Metastatic Breast Carcinoma in the Ovary (tissue), 3 donors: ENCODE measurements around a stretch of chr1.

GRCh38 chr1:113449379-113450310 is 59.3 kb downstream of the MAGI3 start:
- PRO-cap, 3 experiments: no peak in any of the 3 experiments

DNA sequence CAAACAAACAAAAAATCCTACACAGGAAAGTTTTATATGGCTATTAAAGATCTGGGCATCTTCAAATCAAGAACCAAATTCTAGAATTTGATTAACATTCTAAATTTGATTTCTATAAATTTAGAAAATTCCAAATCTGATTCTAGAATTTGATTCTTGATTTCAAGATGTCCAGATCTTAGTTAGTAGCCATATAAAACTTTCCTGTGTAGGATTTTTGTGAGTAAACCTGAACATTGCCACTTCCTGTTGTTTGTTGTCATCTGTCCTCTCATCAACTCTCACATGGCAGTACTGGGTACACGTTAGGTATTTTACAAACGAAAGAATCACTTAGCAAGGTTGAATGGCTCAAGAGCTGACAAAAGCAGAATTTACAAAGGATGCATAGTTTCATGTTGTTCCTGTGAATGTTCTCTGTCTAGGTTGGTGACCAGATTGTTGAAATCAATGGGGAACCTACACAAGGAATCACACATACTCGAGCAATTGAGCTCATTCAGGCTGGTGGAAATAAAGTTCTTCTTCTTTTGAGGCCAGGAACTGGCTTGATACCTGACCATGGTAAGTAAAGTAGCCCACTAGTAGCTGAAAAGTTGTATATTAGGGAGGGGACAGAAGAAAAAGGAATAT is 78.4 kb downstream of the PHTF1 start:
- PRO-cap, 3 experiments: no peak in any of the 3 experiments

DNA sequence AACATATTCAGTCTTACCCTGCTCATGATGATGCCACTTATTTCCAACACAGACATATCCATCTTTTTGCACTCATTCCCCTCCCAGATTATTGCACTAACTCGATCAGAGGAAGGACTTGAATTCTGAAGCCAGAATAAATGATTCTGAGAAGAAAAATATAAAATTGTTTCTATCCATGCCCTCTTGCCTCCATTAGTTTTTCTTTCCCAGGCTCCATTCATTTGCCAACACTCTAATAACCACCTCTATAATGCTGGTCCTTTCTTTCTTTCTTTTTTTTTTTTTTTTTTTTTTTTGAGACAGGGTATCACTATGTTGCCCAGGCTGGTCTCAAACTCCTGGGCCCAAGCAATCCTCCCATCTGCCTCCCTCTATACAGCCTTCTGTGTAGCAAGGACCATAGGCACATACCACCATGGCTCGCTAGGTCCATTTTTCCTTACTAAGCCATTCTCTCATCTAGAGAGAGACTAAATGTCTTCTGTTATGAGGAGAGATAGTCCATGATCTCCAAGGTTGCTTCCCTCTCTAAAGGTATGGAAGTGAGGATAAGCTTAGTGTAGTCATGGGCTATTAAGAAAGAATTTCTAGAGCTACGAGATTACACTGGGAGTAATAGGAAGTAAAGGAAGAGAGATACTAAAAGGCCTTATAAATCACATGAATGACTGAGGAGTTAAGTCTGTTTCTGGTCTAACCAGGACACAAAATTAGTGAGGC is 52.5 kb downstream of the PHTF1 start:
- PRO-cap, 3 experiments: no peak in any of the 3 experiments

- PRO-cap, 3 experiments: peak in 3 of 3 experiments; most common plus-strand start chr1:113928721 (in 2); most common minus-strand start chr1:113928510 (in 2)
These were observed 831 bp upstream of the HIPK1 start for GRCh38 chr1:113928146-113928839.

- PRO-cap, 3 experiments: no peak in any of the 3 experiments
These were observed 4.9 kb upstream of the OLFML3 start for GRCh38 chr1:113974163-113974969.

GRCh38 chr1:113975676-113976958 is 3.2 kb upstream of the OLFML3 start:
- PRO-cap, 3 experiments: no peak in any of the 3 experiments

GRCh38 chr1:114023129-114023704 is 43.9 kb downstream of the OLFML3 start:
- PRO-cap, 3 experiments: no peak in any of the 3 experiments

GRCh38 chr1:114702678-114703020 is 7.3 kb upstream of the AMPD1 start:
- PRO-cap, 3 experiments: no peak in any of the 3 experiments

GRCh38 chr1:114732099-114732972 is 15.8 kb upstream of the NRAS start:
- PRO-cap, 3 experiments: no peak in any of the 3 experiments

DNA sequence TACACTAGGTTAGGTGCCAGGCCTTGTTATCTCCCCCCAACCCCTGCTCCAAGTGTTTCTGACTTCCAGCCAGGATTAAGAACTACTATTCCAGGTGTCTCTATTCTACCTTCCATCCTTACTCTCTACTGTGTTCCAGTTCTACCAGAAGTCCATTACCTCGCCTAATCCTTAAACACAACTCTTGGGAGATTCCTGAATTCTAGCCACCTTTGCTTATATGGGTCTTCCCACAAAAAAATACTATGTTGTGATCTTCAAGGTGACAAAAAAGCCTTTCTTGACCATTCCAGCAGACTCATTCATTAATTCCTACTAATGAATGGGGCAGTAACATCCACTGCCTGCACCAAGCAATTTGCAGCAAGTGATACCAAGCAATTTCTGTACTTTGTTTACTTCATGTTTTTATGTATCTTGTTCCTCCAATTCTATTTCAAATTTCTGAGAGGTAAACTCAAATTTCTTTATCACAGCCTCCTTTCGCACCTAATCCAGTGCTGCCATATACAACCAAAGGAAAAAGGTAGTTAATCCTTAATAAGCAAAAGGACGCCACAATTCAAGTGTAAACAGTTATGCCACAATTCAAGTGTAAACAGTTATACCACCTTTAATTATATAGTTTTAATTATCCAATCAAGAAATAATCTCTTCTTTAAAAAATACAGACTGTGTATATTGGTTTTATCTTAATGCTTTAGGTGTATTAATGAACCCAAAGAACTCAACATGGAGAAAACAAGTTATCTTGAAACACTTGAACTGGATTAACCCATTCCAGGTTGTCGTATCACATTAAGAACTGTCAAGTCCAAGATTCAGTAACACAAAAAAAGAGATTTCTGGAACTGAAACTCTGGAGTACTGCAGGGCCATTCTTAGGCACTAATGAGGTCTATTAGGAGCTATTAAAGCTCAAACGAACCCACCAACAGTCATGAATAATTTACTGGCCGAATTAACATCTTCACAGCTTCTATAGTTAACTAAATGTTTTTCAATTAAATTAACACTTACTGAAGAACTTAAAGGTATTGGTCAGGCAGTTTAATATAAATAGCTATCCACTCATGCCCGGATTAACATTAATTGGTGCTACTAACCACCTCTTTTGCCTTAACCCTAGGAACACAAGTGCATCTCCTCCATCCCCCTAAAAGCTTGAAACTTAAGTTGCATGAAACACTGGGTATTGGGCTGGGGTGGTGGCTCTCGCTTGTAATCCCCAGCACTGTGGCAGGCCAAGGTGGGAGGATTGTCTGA is 4.9 kb downstream of the CSDE1 start:
- PRO-cap, 3 experiments: no peak in any of the 3 experiments

DNA sequence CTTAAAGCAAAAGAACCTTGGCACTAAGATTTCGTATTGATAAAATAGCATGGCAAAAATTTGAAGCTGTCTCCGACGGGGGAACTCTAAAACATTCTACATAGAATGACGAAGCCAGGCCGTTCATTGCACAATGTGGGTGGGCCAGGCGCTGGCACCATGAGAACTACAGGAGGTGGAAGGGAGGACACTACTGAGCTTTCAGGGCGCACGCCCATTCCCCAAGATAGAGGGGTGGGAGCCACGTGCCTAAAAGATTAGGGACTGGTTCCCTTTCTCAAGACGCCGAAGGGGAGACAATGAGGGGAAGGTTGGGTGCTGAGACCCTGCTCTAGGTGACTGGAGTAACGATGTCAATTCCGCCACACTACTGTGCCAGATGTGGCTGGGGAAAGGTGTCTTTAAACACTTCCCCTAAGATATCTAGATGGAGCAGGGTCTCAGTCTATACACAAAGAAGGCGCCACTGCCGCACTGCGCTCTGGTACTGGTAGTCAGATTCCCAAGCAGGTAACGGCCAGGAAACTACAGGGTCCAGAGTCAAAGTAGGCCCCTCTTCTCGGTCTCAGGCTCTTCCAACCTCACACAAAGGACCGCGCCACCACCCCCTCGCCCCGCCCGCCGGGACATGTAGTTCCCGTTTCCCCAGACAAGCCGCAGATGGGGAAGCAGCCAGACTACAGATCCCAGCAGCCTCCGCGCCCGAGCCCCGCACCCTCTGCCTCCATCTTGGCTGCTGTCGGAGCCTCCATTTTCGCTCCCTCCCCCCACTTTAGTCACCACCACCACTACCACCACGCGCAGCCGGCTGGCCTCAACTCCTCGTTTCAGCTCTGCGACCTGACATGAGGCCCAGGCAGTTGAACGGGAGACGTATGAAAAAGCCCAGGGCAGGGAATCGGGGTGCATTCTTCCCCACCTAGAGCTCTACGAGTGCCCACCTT is 623 bp downstream of the CSDE1 start:
- PRO-cap, 3 experiments: peak in 3 of 3 experiments; most common plus-strand start position 775 of the sequence (in 2); most common minus-strand start position 567 of the sequence (in 1)

DNA sequence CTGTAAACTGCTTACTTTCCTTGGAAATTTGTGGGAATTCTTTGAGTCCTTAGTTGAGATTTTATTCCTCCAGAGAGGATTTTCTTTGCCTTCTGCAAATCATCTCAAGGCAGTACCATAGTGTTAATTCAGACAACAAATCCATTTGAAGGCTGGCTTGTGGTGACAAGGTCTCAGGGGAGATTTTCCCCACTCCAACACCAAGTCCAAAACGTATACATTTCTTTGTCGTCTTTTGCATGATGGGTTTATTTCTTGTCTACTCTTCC is 9.4 kb upstream of the TSPAN2 start:
- PRO-cap, 3 experiments: no peak in any of the 3 experiments

DNA sequence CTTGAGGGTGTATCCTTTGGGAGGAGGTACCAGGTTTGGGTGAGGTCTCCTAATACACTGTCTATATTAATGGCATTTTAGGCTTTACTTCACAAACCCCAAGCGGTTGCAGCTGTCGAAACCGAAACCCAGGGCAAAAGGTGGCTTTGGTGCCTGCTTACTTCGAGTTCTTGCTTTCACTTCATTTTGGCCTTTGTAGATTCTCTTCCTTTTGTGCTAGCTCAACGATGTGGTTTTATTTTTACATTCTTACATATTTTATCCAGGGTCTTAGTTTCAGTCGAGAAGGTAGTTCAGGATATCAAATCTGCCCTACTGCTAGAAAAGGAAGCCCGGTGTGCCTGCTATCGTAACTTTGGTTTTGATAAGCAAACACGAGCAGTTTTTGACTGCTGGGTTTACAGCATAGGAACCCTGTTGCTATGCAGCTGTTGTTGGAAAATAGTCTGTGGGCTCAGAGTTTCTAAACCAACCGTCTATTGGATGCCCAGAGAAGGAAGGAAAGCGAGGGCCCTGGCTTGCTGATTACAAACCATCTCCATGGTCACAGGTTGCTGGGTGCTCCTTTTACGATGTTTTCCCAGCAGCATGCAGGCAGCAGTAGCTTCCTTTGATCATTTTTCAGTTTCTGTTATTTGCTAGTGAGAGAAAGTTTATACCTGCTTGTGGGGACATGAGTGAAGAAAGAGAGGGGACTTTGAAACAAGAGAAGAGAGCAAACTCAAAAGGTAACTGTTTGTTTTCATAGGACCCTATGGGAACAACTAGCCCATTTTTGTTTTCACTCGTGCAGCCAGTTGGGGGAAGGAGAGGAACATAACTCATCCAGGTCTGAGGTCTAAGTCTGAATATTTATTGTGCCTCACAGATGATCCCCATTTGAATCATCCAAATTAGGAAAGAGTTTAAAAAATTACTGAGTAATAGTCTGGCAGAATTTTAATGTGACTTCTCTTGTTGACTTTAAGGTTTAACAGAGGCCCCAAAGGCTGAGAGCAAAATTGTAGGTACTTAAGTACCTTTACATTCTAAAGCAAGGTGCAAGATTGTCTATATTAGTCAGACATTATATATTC is 10.1 kb upstream of the TSPAN2 start:
- PRO-cap, 3 experiments: peak in 2 of 3 experiments; most common minus-strand start position 357 of the sequence (in 1)

DNA sequence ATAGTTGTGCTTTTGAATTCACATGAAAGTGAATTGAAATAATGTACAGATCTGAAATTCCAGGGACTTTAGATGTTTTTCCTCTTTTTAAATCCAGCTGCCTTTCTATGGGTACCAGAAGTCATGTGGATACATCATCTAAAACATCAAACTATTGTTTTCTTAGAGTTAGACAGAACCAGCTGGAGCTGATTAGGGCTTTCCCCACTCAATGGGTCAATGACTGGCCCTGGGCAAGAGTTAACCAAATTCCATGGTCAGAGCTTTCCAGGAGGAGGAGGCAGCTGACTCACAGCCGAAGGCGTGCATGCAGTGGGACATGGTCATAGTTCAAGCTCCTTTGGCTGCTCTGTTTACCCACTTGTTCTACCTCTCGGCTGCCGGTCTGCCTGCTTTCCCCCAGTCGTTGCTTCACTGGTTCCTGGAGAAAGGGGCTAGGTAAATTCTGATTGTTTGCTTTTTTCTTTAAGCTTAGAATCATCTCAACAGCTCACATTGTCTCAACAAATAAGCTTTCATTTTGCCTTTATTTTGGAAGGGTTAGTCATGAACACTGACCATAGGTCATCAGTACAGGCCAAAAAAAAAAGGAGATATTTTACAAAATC is 11.7 kb downstream of the MAB21L3 start:
- PRO-cap, 3 experiments: no peak in any of the 3 experiments

GRCh38 chr1:116153086-116153595 is 41.9 kb downstream of the MAB21L3 start:
- PRO-cap, 3 experiments: no peak in any of the 3 experiments

DNA sequence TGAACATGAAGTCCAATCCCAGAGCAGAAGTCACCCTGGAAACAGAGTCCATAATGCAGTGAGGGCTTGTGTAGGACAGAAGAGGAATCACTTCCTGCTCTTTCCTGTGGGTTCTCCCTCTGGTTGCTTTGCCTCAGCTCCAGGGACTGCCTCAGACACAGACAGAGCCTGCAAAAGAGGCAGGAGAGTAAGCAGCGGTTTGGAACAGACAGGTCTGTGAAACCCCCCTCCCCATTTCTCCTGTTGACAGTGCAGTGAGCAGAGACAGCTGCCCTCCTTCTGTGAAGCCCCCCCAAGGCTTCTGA is 52.9 kb downstream of the MAB21L3 start:
- PRO-cap, 3 experiments: no peak in any of the 3 experiments

DNA sequence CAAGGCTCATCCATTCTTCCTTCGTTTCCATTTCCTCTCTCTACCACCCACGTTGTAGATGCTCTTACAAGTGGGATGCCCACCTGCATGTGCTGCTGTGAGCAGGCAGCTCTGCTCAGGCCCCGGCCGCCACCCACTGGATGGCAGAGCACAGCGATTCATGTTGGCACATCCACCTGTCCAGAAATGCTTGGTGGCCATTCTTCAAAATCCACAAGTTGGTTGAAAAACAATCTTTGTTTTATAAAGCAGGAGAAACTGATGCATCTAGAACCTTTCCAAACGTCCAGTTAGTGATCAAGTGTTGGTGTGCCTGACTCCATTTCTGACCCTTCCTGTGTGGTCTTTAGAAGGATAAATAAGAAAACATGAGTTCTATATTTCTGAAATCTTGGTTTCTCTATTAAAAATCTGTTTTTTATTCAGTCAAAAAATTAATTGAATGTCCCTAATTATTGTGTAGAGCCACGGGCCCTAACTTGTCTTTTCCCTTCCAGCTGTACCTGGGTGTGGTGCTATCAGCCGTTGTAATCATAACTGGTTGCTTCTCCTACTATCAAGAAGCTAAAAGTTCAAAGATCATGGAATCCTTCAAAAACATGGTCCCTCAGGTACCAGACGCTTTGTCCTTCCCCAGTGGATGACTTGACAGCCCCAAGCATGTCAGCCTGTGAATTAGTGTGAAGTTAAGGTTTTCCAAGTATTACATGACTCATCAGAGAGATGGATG is 14.8 kb downstream of the ATP1A1 start:
- PRO-cap, 3 experiments: no peak in any of the 3 experiments

DNA sequence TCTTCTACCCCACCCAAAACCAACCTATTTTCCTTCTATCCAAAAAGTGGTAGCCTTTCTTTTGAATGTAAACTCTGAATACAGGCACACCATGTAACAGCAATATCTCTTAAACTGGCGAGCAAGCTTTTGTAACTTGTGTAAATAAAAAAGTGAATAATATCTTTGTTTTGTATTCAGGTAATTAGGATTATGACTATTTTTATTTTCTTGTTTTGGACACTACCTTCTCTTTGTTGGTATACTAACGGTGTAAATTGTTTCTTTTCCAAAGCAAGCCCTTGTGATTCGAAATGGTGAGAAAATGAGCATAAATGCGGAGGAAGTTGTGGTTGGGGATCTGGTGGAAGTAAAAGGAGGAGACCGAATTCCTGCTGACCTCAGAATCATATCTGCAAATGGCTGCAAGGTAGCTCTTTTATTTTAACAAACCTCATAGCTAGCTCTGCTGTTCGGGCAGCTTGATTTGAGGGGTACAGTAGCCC is 15.4 kb downstream of the ATP1A1 start:
- PRO-cap, 3 experiments: no peak in any of the 3 experiments

DNA sequence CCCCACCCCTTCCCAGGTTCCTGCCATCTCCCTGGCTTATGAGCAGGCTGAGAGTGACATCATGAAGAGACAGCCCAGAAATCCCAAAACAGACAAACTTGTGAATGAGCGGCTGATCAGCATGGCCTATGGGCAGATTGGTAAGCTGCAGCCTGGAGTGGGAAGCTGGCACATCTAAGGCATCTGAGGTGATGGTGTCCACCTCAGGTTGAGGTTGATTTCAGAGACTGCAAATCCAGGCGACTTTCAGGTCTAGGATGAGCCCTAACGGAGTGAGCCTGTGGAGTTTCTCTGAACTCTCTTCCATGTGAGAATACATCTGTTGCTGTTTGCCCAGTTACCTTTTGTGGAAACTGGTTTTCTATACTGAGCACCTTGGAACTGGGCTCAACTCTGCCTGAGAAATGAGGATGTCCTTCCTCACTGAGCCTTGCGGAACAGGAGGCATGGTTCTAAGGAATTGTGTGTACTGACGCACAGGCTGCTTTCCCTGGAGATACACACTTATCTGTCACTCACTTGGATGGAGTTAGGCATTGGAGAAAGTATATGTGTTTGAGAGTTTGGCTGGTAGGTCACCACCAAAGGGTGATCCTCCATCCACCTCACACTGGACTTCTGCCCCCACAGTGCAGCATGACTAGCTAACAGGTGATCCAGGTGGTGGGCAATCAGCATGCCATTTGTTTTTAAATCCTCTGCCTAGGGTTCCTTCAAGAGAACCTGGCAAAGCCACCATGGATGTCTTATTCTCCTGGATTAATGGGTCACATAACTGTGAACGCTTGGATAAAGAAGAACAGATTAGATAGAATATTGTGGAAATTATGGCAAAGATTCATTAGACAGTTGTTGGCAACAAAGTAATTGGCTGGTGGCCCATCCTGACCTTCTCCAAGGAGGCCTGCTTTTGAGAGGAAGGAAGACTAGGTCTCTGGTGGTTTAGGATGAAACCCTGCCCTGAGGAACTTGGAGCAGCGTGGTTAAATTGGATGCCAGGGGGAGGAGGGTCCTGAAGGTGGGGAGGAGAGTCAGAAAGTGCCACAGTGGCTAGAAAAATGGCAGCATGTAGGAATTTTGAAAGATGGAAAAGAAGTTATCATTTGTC is 26.7 kb downstream of the ATP1A1 start:
- PRO-cap, 3 experiments: no peak in any of the 3 experiments

DNA sequence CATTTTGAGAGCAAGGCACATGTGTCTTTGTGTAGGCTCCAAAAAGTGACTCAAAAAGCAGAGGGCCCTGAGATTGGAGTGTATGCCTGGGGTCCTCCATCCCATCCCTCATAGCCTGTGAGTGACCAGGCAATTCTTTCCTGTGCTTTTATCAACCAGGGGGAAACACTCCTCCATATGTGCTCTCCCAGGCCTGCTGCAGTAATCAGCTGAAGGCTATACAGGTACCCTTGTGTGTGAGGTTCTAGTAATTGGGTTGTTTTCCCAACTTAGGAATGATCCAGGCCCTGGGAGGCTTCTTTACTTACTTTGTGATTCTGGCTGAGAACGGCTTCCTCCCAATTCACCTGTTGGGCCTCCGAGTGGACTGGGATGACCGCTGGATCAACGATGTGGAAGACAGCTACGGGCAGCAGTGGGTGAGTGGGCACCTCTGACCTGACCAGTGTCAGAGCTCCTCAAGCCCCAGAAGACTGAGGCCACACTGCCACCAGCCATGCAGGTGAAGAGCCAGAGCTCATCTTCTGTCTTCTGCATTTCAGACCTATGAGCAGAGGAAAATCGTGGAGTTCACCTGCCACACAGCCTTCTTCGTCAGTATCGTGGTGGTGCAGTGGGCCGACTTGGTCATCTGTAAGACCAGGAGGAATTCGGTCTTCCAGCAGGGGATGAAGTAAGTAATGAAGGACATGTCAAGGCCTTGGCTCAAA is 27.7 kb downstream of the ATP1A1 start:
- PRO-cap, 3 experiments: no peak in any of the 3 experiments